WTC11 (cell line): ENCODE measurements around the genes LPCAT4 and GJD2.

DNA sequence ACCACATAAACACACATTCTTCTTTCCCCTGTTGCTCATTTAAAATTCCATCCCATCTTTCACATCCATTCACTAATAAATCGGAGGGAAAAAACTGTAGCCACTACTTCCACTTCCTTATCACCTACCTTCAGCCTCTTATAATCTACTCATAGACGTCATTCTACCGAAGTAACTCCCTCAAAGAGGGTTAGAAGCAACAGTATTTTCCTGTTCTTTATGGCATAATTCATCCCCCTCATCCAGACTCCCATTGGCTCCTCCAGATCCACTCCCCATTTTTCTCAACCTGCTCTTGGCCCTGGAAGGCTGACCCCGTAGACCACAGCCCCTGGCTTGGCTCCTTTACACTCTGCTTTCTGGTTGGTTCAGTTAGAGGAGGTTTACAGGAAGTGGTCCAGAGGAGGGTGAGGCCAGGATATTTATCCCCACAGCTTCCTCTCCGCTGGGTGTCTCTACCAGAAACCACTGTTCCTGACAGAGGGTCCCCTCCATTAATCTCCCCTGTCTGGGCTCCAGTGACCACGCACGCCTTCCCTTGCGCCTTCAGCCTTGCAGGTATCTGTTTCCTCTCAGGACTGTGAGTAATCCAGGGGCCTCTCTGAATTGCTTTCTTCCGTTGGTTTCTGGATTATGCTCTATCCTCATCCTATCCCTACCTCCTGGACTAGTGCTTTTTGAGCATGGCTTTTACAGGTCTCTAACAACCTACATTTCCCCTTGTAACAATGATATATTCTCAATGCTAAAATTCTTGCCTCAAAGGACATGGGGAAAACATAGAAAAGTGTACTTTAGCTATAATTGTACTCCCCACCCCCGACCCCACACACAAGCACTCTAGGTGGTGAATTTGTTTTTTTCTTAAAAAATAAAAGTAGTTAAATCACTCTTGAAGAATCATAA lies 46.1 kb downstream of the FMN1 start:
- PRO-cap, result no peak

GRCh38 chr15:33150693-33151721 lies 43.5 kb downstream of the FMN1 start:
- PRO-cap, result no peak

DNA sequence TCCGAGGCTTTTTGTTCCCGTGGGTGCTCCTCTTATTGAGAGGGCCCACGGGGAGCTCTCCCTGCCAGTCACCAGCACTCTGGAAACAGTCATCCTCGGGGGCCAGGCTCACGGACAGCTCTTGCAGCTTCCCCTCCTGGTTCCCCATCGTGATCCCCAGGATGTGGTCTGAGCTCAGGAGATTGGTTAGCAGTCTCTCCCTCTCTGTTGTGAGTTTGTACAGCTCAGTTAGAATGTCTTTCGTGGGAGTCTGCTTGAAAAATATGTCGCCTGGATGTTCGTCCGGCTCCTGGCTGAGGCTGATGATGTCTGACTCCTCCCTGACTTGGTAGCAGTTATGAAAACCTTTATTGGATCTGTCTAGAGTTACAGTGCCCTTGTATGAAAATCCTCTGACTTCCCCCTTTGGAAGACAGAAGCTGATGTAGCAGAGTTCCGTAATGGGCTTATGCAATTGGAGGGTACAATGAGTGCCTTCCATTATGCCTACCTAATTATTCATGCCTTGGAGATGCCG lies 40.0 kb downstream of the FMN1 start:
- PRO-cap, result no peak

DNA sequence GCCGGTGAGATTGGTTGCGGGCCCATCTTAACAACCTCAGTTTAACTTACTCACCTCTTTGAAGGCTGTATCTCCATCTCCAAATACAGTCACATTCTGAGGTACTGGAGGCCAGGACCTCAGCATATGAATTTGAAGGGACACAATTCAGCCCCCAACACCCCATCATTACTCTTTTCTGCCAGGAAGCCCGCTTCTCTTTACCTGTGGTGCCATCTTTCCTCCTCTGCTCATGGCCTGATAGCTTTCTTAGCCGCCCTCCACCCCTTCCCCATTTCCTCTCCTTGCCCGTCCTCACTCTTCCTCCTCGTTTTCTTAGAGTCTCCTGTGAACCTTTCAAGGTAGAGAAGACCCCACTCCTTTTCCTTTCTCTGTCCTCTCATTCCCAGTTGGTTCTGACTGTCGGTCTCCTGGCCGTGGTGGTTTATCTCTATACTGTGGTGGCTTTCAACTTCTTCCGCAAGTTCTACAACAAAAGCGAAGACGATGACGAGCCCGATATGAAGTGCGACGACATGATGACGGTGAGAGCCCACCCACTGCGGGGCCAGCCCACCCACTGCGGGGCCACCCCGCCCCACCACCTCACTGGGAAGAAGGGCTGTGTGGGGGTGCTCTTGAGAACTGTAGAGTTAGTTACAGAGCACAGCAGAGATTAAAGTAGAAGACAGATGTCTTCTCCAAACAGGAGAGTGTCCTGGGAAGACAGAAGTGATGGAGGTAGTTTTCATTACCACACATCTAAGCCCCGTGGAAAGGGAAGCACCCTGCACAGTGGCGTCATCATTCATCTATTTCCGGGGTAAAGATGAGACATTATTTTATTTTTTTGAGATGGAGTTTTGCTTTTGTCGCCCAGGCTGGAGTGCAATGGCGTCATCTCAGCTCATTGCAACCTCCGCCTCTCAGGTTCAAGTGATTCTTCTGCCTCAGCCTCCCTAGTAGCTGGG lies 110.6 kb upstream of the CHRM5 start:
- PRO-cap, result no peak

DNA sequence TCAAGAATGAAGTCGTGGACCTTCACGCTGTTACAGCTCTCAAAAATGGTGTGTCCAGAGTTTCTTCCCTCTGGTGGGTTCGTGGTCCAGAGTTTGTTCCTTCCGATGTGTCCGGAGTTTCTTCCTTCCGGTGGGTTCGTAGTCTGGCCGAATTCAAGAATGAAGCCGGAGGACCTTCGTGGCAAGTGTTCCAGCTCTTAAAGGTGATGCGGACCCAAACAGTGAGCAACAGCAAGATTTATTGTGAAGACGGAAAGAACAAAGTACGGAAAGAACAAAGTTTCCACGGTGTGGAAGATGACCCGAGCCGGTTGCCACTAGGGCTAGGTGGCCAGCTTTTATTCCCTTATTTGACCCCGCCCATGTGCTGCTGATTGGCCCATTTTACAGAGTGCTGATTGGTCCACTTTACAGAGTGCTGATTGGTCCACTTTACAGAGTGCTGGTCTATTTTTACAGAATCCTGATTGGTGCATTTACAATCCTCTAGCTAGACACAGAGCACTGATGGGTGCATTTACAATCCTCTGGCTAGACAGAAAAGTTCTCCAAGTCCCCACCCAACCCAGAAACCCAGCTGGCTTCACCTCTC lies 10.2 kb downstream of the KATNBL1 start:
- PRO-cap, result no peak

DNA sequence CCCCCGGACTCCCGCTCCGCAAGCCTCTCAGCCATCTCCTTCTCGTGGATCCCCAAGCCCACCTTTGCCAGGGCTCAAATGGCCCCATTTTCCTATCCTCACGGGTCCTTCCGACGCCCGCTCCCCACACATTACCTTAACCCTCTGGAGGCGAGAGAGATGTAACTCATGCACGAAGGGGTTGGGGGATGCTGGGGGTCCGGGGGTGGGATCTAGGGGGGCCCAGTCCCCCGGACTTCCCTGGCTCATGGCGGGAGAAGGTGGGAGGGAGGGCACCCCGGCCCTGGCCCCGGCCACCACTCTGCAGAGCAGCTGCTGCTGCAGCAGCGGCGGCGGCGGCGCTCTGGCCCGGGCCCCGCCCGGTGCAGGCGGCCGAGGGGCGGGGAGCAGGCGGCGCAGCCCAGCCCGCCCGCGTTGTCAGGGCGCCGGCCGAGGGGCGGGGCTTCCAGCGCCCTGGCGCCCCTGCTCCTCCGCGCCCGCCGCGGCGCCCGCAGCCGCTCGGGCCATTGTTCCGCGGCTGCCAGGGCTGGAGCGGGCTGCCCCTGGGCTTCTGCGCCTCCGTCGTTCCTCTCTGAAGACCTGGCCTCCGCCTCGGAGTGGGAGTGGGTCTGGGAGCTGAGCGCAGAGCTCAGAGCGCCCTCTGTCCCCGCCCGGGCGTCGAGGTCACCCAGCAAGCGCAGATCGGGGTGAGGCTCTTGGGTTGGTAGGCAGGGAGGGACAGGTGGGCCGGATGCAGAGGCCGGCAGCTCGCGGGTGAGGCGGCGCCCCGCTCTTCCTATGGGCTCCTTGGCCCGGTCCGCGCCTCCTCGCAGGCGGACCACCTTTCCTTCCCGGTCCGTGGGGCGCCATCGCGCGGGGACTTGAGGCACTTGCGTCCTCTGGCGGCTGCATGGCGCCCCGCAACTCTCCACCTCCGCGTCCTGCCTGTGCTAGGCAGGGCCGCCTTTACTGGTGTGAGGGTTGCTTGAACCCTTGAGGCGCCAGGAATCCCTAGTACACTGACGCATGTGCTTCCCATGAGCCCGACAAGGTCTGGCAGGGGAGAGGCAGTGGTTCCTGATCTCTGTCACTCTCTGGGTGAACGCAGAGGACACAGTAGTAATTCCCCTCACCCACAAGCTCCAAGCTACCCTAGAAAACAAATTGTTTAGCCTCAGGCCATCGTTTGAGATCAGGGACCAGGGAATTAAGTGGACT lies at the start of gene LPCAT4:
TSS of gene LPCAT4 (minus strand) at position 345 of the 1,197 bp plus-strand sequence.
- PRO-cap, result bidirectional peak, plus-strand start at position 506 of the sequence, minus-strand start at position 345 of the sequence; bidirectional peak, plus-strand start at position 706 of the sequence, minus-strand start at position 721 of the sequence; bidirectional peak, plus-strand start at position 1,019 of the sequence, minus-strand start at position 947 of the sequence

- PRO-cap, result no peak
Measured at GRCh38 chr15:34754910-34755218, at the start of gene GJD2. GJD2 (minus strand) TSS chr15:34754998.

GRCh38 chr15:34794503-34795105 lies 745 bp downstream of the ACTC1 start:
- PRO-cap, result no peak

DNA sequence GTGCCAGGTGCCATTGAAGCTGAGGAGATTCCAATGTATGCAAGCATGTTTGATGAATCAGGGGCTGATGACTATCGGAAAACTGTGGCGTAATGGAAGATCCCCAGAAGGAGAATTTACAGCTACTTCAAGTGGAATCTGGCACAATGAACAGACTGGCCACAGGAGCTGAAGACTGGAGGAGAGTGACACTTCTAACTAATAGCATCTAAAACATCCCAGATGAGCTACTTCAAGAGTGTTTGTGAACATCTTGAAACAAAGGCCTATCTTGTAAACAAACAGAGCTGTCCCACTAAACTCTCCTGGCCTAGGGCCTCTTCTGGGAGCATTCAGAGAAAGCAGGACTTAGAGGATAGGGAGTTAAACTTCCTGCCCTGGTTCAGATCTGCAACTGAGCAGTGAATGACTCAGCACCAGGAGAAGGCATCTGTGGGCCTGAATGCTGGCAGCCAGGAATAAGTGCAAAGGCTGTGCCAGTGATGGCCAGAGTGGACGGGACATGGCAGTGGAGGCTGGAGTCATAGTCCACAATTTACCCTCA lies 15.3 kb upstream of the ACTC1 start:
- PRO-cap, result no peak

GRCh38 chr15:35548453-35548815 lies 2.5 kb upstream of the DPH6 start:
- PRO-cap, result bidirectional peak, plus-strand start at chr15:35548516, minus-strand start at chr15:35548265

DNA sequence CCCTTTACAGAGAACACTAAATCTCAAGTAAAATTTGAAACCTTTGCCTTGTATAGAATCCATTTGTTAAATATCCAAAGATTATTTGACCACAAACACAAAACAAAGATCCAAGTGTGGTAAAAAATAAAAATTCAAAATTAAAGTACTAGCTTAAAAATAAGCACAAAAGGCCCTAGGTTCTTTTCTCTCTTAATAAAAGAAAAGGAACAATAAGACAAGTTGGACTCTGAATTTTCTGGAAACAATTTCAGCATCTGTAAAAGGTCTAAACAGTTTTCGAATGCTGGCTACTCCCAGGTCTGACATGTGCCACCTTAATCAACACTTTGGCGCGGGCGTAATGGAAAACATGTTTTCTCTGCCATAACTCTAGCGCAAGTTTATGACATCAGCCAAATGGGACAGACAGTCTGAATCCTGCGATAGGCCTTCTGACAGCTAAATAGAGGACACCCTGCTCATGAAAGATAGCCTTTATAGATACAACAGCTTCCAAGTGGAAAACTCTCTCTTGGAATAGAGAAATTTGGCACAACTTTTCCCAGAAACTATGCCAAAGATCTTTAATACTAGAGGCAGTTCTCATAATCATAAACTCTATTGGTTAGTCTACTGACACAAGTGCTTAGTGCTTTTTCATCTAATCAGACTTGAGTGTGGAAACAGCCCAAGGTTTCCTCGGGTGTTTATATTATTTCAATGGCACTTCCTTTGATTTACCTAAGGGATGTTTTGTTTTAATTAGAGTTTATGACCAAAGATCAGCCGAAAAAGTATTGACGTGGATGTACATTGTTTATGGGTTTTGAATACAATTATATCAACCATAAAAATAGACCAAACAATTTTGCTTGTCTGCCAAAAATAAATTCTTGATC lies 120.0 kb upstream of the DPH6 start:
- PRO-cap, result no peak

GRCh38 chr15:35673016-35673568 lies 127.1 kb upstream of the DPH6 start:
- PRO-cap, result no peak

DNA sequence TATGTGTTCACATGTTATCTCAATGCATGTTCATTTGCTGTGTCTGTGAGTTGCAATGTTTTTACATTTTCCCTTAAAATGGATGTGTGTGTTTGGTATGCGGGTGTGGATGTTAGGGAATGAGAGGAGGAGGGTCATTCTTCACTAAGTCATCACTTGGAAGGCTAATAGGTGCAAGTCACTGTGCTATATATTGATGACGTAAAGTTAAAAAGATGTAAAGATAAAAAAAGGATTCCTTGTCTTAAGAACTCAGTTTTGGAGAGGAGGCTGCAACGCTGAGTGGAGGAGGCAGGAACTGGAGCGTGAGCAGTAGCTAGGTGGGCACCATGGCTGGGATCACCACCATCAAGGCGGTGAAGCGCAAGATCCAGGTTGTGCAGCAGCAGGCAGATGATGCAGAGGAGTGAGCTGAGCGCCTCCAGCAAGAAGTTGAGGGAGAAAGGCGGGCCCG lies 33.7 kb downstream of the CDIN1 start:
- PRO-cap, result no peak

- PRO-cap, result no peak
Measured at GRCh38 chr15:36791775-36792168, 212.3 kb downstream of the CDIN1 start.

DNA sequence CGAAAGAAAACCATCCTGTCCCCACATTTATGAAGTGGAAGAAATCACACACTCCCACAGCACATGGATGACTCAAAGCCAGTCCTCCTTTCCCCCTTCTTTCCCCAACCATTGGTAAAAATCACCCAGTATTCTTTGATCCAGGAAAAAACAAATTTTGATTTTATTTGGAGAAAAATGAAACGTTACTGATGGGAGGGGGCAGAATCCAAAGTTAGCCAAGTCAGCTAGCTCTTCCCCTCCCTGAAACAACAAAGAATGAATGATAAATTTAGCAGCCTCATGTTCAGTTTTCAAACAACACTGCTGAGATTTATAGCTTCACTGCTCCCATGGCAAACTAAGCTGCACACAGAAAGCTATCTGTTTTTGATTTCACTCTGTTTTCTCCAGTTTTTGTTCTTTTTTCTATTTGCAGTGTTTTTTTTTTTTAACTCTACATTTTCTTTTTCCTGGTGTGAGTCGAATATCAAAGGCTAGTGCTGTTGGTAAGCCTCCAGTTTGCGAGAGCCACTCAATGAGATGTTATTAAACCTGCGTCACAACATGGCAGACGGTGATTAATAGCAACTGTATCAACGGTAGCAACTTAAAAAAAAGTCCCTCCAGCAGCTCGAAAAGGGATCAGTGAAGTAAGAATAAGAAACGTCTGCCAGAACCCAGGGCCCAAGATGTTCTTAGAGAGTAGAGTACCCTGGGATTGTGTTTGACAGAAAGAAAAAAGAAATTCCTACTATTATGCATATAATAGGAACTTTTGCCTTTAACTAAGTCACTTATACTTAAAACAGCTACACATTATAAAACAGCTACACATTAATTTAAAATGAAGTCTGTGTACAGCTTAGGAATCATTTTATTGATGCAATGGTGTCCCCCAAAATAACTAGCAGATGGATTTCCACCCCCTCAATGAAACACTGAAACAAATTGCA lies 84.2 kb downstream of the MEIS2 start:
- PRO-cap, result no peak

DNA sequence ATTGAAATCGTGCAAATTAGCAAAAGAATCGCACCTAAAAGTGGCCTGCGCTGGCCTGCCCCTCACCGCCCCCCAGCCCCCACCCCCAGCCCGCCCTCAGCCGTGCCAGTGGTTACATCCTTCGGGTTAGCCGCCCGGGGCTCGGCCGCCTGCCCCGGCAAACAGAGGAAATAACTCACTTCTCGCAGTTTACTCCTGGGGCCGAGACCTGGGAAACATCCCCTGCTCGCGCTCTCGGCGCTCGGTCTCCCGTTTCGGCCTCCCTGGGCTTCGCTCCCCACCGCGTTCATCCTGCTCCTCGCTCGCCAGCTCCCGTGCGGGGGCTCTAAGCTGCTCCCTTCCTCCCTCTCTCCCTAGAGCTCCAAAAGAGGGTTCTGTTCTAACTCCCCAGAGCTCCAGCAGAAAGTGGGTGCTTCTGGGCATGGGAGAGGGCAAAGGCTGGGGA lies 5.2 kb downstream of the MEIS2 start:
- PRO-cap, result unidirectional peak, plus-strand start at position 178 of the sequence

- PRO-cap, result unidirectional peak, minus-strand start at chr15:37101739
Measured at GRCh38 chr15:37101624-37102789, 1.7 kb upstream of the MEIS2 start.

DNA sequence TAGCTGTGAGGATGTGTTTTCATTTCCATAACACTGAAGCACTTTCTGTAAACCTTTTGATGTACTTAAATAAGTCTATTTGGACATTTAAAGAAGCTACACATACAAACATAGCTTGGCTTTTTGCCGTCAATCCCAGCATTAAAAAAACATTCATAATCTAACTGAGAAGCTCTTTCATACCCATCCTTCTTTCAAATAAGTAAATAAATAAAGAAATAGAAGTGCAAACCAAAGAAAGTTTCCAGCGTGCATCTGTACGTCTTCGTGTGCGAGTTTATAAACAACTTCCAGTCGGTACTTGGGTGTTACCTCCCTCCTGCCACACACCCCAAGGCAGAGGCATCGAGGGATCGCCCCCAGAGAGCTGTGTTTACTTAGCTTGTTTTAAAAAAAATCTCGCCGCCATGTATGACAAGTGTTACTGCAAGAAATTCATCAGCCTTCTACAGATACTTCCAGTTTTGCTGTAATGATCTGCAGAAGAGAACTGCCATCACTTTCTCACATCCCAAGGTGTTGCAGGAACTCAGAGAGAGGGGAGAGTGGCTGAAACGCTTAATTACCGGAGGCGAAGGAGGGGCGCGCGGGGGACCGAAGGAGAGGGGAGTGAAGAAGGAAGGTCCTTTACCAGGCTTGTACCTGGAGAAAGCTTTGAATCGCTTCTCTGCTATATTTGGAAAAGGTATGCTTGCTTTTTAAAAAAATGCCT lies 9.0 kb upstream of the MEIS2 start:
- PRO-cap, result no peak

DNA sequence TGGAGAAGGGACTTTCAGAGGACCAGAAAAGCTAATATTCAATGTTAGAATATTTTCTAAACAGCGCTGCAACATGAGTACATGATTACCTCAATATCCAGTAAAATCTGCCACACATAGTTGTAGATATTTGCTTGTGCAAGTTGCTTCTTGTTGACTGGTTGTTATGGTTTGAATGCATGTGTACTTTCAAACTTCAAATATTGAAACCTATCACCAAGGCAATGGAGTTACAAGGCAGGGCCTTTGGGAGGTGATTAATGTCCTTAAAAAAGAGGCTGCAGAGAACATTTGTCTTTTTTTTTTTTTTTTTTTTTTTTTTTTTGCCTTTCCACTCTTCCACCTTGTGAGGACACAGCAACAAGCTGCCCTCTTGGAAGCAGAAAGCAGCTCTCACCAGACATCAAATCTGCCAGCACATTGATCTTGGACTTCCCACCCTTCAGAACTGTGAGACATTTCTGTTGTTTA lies 50.0 kb downstream of the TMCO5A start:
- PRO-cap, result no peak

- PRO-cap, result no peak
Measured at GRCh38 chr15:38004470-38004861, 70.0 kb downstream of the TMCO5A start.